GM19239 (cell line): ENCODE measurements around a stretch of chrX.

DNA sequence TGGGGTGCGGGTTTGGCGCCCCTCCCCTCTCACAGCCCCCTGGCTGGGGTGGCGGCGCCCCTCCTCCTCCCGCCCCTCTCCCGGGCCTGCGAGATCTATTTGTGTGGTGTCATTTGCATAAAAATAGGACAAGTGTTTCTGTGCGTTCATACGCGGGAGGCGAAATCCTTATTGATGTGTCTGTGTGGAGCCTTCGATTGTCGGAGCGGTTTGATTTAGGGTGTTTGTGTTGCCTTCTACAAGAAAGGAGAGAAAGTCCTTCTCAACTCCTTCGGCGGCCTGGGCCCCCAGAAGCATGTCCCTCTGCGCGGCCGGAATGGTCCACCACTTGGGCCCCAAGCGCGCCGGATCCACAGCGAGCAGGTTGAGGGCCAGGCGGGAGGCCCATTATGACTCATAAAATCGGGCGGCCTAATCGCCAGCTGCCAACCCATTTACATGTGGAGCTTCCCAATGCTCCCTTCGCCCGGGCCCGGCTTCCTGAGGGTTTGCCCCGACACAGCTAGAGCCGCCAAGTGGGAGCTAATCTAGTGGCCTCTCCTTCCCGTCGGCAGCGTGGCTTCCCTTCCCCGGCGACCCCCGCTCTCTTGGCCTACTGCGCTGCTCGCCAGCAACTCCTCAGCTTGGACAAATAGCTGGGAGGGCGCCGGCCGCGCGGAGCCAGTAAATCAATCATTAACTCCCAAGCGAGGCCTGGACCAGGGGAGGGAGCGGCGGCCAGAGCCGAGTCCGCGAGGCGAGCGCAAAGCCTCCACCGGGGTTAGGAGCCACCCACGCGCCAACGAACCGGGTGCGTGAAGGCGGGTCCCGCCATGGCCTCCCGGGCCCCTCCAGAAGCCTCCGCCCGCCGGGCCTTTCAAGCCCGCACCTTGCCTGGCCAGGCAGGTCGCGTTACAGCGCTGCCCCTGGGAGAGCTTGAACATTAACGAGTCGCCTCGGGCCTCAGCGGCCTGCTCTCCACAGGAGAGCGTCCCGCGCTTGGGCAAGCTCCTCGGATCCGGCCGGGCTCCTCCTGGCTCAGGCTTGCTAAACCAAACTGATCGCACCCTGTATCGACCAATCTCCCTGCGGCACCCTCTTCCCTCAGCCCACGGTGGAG lies 10.3 kb upstream of the BCOR start:
- RRBS, result 36% methylated on average over 11 of the region's 83 CpGs

GRCh38 chrX:40141232-40141521 lies 43.4 kb upstream of the BCOR start:
- RRBS, result no CpG with 5 or more reads among the region's 4 CpGs

GRCh38 chrX:40148421-40149690 lies 51.1 kb upstream of the BCOR start:
- RRBS, result 24% methylated on average over 2 of the region's 35 CpGs

- RRBS, result no CpG with 5 or more reads among the region's 18 CpGs
Observed at GRCh38 chrX:40168794-40169013, 70.9 kb upstream of the BCOR start.

DNA sequence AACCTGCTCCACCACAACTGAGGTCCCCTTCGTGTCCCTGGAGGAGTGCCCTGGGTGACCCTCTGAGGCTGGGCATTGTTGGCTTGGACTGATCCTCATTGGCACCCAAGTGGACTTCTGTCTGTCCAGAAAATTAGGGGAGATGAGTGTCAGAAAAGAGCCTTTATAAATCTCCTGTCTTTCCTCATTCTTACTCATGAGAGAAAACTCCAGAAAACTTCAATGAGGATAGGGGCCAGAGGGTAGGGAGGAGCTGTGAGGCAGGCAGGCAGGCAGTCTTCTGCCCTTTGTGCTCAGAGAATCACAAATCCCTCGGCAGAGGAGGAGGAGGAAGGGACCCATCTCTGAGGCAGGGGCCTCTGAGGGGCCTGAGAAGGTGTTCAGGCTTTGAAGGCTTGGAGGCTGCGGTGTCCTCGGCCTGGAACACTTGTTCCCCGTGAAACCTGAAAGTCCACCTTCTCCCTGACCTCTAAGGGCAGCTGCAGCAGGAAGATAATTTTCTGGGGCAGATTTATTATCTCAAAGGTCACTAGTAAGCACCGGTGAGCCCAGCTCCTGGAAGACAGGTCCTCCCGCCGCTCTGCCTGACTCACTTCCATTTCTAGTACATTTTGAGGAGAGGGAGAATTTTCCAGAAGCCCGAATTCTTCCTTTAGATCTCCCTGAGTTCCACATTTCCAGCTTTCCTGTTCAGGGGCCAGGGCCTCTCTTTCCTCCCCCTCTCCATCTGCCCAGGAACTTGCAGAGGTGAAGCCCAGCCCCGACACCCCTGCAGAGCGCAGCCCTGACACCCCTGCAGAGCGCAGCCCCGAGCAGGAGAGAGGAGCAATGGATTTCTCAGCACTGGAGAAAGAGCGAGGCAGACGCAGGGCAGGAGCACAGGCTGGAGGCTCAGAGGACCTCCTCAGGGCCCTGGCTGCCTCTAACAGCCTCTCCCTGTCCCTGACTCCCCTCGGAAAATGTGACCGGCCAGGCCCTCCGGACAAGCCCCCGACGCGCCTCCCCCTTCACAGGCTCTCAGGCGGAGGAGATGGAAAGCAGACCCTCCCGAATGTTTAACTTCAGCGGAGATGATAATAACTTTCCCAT lies 200.5 kb upstream of the BCOR start:
- RRBS, result no CpG with 5 or more reads among the region's 24 CpGs

DNA sequence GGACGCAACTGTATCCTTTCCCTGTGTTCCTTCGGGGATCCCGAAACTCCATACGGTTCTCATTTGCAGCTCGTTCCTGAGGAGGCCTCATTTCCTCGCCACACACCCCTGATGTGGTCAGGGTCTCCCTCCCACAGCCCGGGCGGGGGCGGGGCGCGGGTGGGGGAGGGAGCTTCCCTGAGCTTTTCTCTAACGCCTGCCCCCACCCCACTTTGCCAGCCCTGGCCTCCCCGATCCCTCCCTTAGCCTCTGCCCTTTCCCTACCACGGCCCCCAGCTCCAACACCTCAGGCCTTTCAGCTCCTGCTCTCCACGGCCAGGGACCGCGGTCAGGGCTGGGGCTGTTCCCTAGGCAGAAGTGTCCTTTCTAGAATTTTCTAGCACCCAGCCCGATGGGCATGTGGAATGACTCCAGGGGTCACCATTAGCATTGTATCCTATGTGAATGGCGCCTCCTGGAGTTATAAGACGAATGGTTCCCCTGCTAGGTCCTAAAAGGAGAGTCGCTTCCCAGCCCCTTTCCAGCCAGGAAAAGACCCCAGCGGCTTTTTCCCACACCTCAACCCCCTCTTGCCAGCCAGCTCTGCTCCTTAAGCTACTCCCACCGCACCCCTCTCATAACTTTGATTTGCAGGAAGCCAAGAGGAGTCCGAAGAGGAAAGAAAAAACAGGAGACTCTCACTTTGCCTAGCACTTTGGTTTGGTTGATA lies 201.4 kb upstream of the BCOR start:
- RRBS, result no CpG with 5 or more reads among the region's 24 CpGs

DNA sequence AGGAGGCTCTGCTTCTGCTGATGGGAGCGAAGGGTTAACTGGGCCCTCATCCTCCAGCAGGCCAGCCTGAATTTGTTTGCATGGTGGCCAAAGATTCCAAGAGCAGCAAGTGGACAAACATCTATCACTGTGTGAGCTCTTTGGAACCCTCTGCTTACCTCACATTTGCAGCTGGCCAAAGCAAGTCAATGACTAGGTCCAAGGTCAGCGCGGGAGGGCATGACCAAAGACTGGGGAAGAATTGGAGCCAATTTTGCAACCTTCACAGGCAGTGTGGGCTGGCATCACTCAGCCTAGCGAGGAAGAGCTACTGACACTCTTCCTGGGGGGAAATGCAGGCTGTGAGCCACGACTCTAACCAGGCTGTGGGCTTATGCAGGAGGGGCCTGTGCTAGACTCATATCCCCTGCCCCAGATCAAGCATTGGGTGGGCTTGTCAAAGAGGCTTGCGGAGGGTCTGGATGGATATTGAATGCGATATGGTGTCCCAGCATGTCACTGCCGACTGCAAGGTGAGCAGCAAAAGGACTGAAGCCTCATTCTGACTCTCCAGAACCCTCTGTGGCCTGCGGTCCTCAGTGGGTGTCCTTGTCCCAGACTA lies 67.6 kb upstream of the ATP6AP2 start:
- RRBS, result no CpG with 5 or more reads among the region's 9 CpGs

- RRBS, result no CpG with 5 or more reads among the region's 6 CpGs
Observed at GRCh38 chrX:40636337-40637310, 10.7 kb downstream of the CXorf38 start.

GRCh38 chrX:40647625-40647984 lies 244 bp upstream of the CXorf38 start:
- RRBS, result 2% methylated on average over 8 of the region's 19 CpGs

GRCh38 chrX:41095281-41096076 lies 10.2 kb downstream of the USP9X start:
- RRBS, result no CpG with 5 or more reads among the region's 4 CpGs

DNA sequence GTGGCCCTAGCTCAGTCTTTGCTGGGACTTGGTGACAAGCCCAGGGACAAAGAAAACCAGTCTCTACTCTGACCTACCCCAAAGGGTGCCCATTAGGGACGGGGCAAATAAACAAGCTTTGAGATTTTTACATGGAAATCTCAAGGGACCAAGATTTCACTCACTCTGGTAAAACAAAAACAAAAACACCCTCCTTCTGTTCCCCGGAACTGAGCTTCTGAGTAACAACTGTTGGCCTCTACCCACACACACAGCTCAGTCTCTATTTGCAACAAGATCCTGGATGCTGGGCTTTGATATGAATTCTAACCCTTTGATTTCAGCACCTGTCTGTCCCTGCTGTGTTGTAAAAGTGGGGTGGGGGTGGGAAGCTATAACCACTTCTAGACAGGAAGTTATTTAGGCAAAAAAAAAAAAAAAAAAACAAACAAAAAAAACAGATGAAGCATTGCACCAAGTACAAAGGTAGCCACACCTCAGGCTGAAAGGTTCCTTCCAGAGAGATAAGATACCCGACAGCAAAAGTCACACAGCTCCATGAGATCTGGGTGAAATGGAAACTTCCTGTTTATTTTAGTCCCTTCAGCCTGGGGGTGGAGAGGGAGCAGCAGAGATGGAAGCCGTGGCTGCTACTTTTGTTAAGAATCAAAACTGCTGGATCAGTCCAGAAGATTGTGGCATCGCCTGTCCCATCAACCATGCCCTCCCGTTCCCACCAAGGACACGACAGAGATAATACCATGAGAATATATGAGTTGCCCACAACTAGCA lies 49.2 kb downstream of the DDX3X start:
- RRBS, result no CpG with 5 or more reads among the region's 7 CpGs

- RRBS, result no CpG with 5 or more reads among the region's 17 CpGs
Observed at GRCh38 chrX:41435424-41436129, 11.6 kb upstream of the NYX start.

DNA sequence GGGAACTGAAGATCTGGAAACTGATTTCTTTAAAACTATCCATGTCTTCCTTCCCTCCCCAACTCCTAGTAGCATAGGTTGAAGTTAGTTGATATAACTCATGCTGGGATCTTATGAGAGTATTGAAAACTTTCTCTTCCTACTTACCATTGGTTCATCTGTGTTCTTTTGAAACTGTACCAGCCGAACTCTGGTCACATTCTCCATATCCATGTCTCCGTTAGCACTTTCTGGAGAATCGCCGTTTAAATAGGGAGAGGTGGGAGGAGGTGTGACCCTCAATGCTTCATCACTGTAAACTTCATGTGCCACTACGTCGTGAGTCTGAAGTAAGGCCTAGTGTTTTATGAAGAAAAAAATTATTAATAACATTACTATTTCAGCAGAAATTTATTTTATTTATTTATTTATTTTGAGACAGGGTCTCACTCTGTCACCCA lies 110.6 kb upstream of the GPR34 start:
- RRBS, result no CpG with 5 or more reads among the region's 6 CpGs

GRCh38 chrX:41764186-41765076 lies 40.5 kb downstream of the GPR82 start:
- RRBS, result no CpG with 5 or more reads among the region's 3 CpGs

DNA sequence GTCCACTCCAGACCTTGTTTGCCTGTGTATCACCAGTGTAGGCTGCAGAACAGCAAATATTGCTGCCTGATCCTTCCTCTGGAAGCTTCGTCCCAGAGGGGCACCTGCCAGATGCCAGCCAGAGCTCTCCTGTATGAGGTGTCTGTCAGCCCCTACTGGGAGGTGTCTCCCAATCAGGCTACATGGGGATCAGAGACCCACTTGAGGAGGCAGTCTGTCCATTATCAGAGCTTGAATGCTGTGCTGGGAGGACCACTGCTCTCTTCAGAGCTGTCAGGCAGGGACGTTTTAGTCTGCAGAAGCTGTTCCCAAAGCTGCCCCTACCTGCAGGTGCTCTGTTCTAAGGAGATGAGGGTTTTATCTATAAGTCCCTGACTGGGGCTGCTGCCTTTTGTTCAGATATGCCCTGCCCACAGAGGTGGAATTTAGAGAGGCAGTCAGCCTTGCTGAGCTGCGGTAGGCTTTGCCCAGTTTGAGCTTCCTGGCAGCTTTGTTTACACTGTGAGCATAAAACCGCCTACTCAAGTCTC lies 38.1 kb upstream of the PPP1R2C start:
- RRBS, result no CpG with 5 or more reads among the region's 4 CpGs

GRCh38 chrX:43654335-43654530 lies 1.9 kb upstream of the MAOA start:
- RRBS, result no CpG with 5 or more reads among the region's 16 CpGs

- RRBS, result no CpG with 5 or more reads among the region's 5 CpGs
Observed at GRCh38 chrX:43703009-43703569, 47.0 kb downstream of the MAOA start.

- RRBS, result no CpG with 5 or more reads among the region's 4 CpGs
Observed at GRCh38 chrX:43741893-43742136, 85.7 kb downstream of the MAOA start.

DNA sequence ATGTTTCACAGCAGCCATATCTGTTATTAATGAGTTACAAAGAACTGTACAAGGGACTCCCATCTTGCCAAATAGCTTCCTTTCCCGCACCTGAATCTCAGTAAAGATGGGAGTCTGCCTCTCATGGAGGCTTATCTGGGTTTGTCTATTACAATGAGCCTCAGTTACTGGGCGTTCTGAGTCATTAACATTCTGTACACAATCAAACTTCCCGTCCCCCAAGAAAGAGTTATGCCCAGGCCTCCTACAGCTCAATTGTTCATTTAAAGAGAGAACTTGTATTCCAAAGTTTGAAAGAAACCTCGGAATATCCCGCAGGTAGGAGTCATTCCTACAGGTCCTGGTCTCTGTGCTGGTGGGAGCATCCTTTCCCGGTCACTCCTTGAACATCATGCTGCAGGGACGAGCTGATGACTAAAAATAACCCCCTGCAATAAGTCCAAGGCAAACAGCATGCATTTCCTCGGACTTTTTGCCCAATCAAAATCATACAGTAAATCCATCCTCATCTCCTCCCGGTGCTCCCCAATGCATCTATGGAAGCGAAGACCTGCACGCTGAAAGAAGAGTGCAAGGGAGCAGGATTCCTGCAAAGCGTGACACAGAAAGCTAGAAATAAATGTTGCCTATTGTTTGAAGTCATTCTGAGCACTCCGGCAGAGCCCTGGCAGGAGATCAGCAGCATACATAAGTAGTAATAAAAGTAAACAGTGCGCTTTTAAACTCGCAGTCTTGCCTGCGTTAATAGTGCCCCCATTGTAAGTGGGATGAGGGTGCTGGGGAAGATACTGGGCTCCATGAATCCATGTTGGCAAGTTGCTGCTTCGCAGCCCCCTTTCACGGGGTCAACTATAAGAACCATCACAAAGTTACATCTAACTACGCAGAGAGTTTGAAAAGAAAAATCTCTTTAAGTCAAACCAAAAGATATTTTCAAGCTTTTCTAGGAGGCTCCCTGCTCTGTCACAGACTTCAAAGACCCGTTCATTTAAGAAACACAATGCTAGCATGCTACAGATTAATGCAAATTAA lies 722 bp downstream of the NDP start:
- RRBS, result no CpG with 5 or more reads among the region's 20 CpGs